Foreskin keratinocyte (primary cell): ENCODE measurements around a stretch of chr6.

DNA sequence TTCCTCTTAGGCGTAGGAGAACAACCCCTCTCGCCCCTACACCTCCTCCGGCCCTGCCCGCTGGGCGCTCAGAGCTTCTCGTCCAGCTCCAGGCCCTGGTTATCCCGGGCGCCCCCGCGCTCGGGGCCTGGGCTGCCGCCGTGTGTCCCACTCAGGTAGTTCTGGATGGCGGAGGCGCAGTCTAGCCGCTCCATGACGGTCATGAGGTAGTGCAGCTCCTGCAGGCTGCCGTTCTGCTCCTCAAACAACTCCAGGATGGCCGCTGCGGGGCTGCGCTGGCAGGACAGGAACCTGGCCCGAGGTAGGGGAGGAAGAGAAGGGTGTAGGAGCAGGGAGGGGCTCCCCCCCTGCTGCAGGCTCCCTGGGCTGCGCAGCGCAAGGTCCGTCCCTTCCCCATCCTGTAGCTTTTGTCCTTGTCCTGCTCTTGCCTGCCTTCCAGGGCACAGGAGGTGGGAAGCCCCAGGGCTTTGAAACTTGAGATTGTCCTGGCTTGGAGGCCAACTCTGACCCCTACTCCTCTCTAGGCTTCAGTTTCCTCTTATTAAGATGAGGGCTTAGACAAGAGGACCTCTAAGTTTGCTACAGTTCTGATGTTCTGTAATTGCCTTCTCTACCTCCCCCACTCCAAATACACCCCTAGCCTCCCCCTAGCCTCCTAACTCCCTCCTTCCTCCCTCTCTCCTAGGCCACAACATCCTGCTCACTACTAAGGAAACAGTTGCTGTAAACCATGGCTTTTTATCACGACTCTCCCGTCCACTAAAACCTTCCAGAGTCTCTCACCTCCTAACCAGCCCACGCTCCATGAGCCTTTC, 10.5 kb downstream of the UNC5CL start:
- RAMPAGE, total RNA = no peak

- RAMPAGE, total RNA = no peak
Observed at GRCh38 chr6:41046049-41046530, 3.8 kb downstream of the TSPO2 start.

- RAMPAGE, total RNA = no peak
Observed at GRCh38 chr6:41060129-41060539, 7.1 kb downstream of the APOBEC2 start.

GRCh38 chr6:41066875-41067631, 5.1 kb downstream of the OARD1 start:
- RAMPAGE, total RNA = no peak

DNA sequence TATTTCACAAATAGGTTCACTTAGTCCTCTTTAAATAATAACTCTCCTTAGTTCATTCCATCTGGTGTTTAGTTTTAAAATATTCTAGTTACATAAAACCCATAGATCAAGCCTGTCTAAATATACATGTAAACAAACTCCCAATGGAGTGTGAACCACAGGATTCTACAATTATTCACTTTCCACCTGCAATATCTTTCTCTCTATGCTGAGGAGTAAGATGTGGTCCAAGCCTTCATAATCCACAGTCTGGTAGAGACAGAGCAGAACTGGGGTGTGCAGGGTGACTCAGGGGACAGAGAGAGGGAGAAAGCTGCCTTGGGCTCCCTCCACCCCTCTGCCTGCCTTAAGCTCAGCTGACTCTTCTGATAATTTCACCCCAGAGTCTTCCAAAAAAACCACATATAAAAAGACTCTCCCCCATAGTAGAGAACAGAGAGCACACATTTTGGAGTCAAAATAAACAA, 1.6 kb downstream of the TREML2 start:
- RAMPAGE, total RNA = no peak

GRCh38 chr6:41320383-41320899, 15.0 kb upstream of the NCR2 start:
- RAMPAGE, total RNA = no peak

DNA sequence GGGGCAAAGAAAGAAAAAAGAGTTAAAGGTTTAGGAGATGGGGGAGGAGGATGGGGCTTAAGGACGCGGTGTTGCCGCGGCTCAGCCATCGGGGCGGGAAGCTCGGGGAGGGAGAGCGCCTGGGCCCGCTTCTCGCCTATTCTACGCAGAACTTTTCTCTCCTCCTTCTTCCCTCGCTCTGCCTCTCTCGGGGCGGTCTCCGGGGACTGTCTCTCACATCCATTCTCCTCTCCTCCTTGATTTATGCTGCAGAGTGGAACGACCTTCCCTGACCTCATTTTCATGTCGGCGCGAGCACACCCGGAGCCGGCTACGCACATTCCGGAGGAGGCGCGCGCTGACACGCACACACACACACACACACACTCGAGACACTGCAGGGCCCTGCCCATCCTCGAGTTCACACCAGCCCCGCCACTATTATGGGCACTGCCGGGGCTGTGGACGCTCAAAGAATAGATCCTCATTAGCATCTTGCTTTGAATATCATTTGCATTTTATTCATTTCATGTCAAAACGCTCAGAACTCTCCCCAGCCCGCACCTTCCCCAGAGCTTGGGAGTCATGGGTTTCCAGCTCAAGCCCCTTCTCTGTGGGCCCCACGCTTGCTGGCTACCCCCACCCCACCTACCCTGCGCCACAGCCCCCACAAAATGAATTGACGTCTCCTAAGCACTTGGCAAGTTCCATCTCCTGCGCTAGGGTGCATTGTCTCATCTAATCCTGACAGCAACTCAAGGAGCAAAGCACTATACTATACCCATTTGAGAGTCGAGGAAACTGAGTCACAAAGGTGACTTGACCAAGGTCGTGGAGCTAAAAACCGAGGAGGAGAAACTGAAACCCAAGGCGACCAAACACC, 36.8 kb downstream of the NCR2 start:
- RAMPAGE, total RNA = no peak

- RAMPAGE, total RNA = no peak
Observed at GRCh38 chr6:41428639-41429091, 93.3 kb downstream of the NCR2 start.

DNA sequence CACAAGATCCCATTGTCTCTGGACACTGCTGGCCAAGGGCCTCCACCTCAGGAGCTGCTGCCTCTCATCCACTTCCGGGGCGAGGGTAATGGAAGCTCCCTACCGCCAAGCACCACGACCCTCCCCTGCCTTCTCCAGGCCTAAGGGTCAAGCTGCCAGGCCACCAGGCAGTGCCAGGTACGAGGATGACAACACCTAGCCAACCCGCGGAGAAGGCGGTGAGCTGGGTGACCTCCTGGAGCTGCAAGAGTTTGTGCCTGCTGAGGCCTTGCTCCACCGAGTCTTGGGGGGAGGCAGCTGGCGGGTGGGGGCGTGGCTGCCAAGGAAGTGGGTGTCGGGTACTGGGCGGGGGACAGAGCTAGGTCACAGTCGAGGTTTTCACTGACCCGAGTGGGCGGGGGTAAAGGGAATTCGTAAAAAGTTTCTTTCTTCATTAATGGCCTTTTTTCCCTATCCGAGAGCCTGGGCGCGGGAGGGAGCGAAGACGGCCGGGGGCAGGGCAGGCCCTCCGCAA, 43.3 kb upstream of the FOXP4 start:
- RAMPAGE, total RNA = no peak

- RAMPAGE, total RNA = no peak
Observed at GRCh38 chr6:41527896-41528588, 18.1 kb upstream of the FOXP4 start.

DNA sequence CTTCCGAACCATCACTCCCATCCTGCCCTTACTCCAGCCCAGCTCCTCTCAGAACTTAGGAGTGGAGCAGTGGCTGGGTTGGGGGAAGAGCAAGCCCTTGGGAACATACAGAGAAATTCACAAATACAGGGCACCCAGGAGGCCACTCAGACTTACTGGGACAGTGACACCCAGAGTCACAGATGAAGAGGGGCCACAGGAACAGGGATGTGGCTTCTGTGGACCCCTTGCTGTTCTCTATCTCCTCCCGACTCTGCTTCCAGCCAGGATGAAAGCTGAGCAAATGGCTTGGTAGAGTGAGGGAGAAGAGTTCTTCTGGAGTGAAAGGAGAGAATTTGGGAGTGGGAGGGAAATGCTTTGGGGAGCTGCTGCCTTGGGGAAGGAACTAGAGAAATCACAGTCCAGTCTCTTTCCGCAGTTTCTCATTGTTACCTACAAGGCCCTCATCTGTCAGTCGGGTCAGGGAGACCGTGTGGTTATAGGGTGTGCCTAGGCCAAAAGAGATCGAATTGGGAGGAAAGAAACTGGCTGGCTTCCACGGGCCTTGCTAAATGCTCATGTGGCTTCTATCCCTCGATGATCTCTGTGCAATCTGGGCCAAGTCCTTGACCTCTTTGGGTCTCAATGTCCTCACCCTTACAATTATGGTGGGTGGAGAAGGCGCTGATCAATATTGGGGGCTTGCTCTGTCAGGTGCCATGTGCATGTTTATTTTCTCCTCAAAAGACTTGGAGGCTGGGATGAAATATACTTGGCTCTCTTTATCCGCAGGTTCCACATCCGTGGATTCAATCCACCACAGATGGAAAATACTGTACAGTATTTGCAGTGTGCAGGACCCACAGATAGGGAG, 17.1 kb downstream of the FOXP4 start:
- RAMPAGE, total RNA = no peak

GRCh38 chr6:41585372-41585796, 39.2 kb downstream of the FOXP4 start:
- RAMPAGE, total RNA = no peak

DNA sequence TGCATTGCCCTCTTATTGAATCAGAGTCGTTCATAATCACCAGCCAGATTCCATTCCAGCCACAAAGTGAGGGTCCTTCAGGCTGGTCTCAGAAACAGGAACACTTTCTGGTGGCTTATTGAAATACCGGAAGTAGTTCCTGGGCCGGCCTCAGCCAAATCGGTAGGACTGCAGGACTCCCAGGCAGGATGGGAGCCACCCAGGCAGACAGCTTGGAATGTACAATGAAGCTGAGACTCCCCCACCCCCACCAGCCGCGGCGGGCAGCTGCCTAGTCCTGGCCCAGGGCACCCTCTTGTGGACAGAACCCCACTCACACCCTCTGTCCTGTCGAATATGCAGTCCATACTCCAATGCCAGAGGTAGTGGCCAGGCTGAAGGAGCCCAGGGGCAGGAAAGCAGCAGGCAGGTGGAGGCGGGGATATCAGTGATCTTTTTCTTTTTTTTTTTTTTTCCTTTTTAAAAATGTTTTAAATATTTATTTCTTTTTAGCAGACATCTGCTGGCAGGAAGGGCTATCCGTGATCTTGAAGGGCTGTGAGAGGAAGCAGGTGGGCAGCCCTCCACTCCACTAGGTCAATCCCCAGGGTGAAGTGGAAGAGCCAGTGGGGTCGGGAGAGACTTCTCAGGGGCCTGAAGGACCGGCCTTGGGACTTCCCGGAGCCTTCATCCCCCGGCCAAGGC, 43.9 kb downstream of the MDFI start:
- RAMPAGE, total RNA = no peak

DNA sequence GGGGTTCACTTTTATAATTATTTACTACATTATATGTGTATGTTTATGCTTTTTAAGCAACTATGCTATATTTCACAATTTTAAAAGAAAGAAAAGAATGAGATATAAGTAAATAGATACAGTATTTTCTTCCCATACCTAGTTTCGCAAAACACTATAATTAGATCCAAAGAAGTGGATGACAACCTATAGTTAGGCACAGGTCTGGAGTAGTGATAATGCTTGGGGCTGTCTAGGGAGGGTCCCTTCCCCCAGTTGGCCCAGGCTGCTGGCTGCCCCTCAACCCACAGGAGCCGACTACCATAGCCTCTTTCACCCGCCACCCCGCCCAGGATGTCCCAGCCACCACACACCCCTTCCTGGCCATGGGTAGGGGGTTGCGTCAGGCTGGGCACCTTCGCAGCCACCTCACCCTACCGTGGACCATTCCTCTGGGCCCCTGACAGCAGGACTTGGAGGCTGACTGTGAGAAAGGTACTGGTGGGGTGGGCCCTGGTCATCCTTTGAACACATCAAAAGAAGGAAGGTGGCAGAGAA, 8.6 kb downstream of the TFEB start:
- RAMPAGE, total RNA = no peak

GRCh38 chr6:41734674-41735268, 637 bp downstream of the TFEB start:
- RAMPAGE, total RNA = no peak

DNA sequence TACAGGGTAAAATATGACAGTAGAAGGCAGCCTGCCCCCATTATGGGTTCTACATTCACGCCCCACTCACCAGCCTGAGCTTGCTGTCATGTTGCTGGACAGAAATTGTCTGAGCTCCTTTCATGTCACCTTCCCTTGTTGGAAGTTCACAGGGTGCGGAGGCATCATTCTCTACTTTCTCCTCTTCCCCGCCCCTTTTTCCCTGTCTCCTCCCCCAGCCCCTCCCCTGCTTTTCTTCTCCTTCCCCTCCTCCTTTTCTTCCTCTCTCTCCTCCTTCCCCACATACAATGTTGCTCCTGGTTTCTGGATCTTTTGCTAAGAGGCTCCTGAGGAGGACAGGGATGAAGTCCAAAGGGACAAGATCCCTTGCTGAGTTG, 656 bp upstream of the TFEB start:
- RAMPAGE, total RNA = no peak

DNA sequence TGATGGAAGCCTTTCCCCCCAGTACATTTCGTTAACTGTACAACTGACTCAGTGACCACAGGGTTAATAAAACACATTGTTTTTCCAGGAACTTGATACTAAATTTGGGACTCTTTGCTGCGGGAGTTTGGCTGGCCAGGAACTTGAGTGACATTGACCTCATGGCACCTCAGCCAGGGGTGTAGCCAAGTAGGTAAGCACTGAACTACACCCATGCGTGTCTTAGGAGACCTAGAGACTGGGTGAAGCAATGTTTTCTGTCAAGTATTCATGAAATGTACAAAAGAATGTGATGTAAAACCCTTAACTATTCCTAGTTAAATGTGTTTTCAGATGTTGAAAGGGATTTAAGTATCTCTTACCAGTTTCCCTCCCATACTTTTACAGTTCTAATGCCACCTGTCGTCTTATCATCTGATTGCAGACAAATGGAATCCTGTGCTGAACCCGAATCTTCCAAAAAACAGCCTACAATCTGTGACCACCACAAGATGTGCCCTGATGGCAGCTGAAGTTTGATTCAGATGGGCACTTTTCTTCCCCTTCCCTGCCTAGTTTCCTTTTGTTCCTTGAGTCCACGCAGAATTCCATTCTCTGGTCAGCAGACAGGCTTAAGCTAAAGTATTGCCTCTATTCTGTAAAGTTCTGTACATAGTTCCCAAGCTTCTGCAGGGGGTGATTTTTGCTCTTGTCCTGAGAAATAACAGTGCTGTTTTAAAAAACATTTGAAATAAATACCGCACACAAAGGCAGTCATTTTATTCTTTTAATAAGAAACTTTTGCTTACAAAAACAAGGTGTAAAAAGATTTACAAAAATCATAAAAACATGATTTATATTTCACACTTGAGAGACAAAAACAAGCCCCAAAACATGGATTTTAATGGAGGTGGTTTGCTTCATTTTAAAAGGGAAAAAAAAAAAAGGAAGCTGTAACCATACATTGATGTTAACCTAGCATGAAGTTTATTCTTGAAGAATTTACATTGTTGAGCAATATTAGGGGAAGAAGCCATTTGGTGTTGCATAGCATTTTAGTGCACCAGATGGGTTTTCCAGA, 2.0 kb downstream of the TOMM6 start:
- RAMPAGE, total RNA = no peak

DNA sequence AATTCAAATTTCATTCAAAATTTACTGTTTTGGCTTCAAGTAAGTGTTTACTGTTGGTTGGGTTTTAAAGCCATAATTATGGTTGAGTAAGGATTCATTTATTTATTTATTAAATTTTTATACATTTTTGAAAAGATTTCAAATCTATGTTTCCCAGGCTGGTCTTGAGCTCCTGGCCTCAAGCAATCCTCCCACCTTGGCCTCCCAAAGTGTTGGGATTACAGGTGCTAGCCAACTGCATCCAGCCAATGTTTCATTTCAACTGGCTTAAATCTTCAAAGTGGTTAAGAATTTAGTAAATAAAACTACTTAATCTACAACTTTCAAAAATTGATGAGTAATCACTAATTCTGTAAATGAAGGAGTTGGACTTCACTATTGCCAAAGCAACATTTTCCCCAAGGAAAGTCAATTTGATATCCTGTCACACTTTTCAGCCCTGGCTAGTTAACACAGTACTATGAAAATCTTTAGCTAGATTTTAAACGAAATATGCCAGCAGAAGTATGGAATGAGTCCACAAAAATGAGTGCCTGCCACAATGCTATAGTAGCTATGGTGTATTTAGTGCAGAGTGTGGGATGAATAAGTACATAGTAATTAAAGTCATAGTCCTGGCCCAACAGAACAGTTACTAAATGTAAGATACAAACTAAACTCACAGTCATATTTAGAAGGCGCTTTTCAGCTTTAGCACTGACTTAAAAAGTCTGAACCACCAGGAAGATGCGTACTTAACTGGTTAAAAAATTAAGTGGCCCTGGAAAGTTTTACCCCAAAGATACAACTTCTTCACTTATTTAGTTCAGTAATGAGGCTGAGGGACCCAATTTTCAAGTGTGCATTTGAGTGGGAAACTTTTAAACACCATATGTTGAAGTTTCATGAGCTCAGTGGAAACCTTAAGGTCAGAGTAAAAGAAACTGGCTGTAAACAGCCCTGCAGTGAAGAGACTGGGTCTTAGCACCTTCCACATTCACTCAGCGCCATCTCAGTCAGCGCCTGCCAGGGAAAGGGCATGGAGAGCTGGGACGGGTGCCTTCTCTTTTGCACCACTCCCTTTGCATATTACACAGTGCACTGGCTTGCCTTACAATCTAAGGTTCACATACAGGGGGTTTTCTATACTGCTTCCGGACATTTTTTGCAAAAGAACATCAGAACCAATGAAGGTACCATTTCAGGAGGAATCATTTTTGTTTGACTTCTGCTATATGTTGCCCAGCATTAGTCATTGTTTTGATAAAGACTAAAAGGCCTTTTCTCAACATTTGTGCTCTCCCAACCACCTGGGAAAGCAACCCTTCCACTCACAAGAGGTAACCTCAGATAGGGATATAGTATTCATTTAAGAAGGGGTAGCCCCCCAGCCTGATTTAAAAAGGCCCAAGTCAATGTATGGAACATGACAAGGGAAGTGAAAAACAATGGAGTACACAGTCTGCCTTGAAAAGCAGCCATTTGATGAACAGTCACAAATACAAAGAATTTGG, 4.2 kb downstream of the TOMM6 start:
- RAMPAGE, total RNA = no peak

GRCh38 chr6:41894120-41895169, 730 bp downstream of the USP49 start:
- RAMPAGE, total RNA = no peak

DNA sequence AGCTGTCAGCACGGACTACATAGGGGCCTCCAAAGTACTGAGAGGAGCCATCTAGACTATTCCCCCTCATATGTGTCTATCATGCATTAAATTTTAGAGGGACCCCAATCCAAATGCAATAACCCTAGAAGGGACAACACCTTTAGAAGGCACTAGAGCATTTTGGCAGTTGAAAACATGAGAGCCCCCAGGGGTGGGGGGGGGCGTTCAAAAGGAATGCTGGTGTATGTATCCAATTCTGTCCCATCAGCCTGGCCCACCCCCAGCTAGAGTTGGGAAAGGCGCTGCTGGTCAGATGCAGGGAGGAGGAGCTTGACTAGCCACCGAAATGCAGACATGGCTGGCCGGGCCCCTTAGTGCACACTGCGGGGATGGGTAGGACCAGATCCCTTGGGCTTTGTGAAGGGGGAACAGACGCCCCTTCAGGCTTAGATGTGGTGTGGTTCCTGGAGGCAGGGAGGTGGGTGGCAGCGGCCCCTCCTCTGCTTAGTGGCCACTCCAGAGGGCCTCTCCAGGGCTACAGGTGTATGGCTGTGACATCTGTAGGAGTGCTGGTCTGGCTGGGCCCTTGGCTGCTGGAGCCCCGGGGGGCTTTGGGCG, 6.1 kb downstream of the CCND3 start:
- RAMPAGE, total RNA = no peak